ENCODE results near the genes CRCT1, LCE2D, LCE1C, SPRR2G and GATAD2B.

- PRO-cap, 5 experiments: peak in 4 of 5 experiments; most common minus-strand start chr1:152482389 (in 4)
- RAMPAGE, long total RNA, 2 experiments: no peak in any of the 2 experiments
- RRBS: no CpG with 5 or more reads among the region's 8 CpGs
These were observed 28.6 kb upstream of the LCE5A start for GRCh38 chr1:152481714-152482740.

- PRO-cap, 5 experiments: no peak in any of the 5 experiments
- RAMPAGE, long total RNA, 2 experiments: no peak in any of the 2 experiments
- RRBS: no CpG with 5 or more reads among the region's 11 CpGs
These were observed at the start of gene CRCT1 for GRCh38 chr1:152514231-152515115. Gene CRCT1, plus strand, starts transcription at chr1:152514482.

DNA sequence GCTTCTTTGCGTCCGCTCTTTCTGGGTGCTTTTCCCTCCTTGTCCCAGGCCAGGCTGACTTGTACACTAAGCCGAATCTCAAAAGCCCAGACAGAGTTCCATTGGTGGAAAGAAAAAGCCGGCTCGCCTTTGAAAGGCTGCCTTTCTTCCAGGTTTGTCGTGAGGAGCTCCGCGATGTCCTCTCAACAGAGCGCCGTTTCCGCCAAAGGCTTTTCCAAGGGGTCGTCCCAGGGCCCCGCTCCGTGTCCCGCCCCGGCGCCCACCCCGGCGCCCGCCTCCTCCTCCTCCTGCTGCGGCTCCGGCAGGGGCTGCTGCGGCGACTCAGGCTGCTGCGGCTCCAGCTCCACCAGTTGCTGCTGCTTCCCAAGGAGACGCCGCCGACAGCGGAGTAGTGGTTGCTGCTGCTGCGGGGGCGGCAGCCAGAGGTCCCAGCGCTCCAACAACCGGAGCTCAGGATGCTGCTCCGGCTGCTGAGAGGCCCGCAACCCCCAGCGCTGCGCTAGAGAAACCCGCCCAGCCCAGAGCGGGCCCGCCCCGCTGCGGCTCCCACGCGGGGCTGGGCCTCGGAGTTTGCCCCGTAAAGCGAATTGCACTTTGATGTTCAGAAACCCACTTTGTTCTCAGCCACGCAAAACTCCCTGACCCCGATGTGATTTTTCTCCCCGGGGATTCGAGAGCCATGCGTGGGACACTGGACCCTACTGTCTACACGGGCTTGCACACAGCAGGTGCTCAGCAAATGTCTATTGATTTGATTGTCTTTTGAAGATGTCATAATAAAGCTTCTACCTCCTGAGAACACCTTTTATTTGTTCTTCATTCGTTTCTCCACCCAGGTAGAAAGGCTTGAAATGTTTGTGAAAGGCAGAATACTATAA lies 1.2 kb downstream of the CRCT1 start:
- PRO-cap, 5 experiments: no peak in any of the 5 experiments
- RAMPAGE, long total RNA, 2 experiments: no peak in any of the 2 experiments
- RRBS: no CpG with 5 or more reads among the region's 54 CpGs

DNA sequence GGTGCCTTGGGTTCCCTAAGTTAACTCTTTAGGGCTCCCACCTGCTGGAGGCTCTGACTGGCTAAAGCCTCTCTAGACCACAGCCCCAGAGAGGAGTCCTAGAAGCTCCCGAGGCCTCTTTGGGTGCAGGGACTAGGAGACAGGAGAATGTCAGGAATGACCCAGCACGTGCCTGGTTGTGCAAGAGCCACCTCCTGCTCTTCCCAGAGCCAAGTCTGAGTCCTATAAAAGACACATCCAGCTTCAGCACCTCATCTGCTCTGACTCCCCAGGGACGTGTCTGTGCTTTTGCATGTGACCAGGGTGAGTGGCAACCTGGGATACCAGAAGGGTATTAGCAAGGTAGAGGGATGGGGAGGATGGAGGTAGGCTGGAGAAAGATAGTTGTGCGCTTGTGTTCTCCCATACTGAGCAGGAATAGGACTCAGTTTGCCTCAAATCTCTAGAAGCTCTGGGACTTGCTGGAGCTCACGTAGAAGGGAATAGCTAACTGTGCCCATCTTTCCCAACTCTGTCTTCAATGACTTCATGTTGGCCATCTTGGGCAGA lies at the start of gene LCE2D:
LCE2D (plus strand) TSS at position 254 of the 549 bp plus-strand sequence.
- PRO-cap, 5 experiments: no peak in any of the 5 experiments
- RAMPAGE, long total RNA, 2 experiments: no peak in any of the 2 experiments
- RRBS: no CpG with 5 or more reads among the region's 5 CpGs

DNA sequence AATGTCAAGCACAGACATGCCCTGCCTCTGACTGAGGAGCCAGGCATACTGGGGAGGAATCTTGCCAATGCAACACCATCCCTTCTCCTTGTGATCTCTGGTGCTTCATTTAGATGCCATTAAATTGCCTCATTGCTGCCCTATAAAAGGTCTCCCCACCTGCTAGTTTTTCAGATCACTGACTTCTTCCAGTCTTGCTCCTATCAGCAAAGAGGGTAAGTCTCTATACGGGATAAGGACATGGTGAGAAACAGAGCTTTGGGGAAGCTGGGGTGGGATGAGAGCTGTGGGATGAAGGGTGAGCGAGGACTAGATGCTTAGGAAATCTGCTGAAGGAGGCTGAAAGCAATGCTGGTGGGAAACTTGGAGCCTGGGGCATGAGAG lies 909 bp upstream of the C1orf68 start:
- PRO-cap, 5 experiments: no peak in any of the 5 experiments
- RAMPAGE, long total RNA, 2 experiments: no peak in any of the 2 experiments
- RRBS: no CpG with 5 or more reads among the region's 2 CpGs

DNA sequence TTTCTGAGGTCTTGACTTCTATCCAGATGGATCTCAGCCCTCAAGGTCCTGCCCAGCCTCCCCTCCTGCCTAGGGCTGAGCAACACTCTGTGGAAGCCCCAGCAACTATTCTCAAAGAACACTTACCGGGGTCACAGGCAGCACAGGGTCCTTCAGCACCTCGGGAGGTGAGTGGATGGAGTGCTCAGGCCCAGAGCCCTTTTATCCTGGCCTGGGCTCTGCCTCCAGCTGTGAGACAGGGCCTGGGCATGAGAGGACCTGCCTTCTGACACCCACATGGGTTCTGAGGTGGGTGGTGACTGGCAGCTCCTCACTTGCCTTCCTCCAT lies at the start of gene LCE1C:
LCE1C (minus strand) TSS at position 177 of the 328 bp plus-strand sequence.
- PRO-cap, 5 experiments: no peak in any of the 5 experiments
- RAMPAGE, long total RNA, 2 experiments: no peak in any of the 2 experiments
- RRBS: no CpG with 5 or more reads among the region's 2 CpGs

DNA sequence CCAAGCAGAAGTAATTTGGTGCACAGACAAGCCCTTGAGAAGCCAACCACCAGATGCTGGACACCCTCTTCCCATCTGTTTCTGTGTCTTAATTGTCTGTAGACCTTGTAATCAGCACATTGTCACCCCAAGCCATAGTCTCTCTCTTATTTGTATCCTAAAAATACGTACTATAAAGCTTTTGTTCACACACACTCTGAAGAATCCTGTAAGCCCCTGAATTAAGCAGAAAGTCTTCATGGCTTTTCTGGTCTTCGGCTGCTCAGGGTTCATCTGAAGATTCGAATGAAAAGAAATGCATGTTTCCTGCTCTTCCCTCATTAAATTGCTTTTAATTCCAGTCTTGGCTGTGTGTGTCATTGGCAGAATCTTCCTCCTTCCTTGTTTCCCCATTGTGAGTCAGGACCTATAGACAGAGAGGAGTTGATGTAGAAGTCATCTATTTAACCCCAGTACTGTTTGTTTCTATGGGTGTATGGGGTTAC lies 2.0 kb downstream of the SPRR3 start:
- PRO-cap, 5 experiments: no peak in any of the 5 experiments
- RAMPAGE, long total RNA, 2 experiments: no peak in any of the 2 experiments
- RRBS: no CpG with 5 or more reads among the region's 3 CpGs

DNA sequence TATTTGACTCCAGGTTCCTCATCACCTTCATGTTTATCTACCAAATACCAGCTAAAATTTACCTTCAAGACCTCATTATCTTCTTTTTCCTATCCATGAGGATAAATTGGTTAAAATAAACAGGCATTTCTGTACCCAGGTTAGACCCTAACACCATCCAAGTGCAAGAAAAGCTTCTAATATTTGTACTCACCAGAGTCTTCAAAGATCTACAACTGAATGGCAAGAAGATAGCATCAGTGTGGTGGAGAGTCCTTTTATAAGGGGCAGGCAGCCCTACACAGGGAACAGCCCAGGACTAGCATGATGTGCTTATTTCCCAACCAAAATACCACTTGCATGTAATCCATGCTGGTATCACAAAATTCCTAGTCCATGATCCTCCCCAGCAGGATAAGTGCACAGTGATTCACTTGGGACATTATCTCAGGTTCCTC lies at the start of gene SPRR2G:
SPRR2G (minus strand) TSS at position 232 of the 437 bp plus-strand sequence.
- PRO-cap, 5 experiments: no peak in any of the 5 experiments
- RAMPAGE, long total RNA, 2 experiments: no peak in any of the 2 experiments

DNA sequence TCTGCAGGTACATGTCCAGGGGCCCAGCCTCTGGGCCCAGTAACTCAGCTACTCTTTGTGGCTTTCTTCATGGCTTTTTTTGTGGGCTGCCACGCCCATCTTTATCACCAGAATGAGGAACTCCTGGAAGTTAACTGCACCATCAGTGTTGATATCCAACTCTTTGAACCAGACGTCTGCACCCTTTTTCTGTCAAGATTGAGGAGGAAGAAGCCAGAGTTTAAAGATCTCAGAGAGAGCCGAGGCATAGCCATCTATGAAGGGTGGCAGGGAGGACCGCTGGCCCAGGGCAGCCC lies 870 bp downstream of the S100A8 start:
- PRO-cap, 5 experiments: no peak in any of the 5 experiments
- RAMPAGE, long total RNA, 2 experiments: no peak in any of the 2 experiments
- RRBS: no CpG with 5 or more reads among the region's 4 CpGs

DNA sequence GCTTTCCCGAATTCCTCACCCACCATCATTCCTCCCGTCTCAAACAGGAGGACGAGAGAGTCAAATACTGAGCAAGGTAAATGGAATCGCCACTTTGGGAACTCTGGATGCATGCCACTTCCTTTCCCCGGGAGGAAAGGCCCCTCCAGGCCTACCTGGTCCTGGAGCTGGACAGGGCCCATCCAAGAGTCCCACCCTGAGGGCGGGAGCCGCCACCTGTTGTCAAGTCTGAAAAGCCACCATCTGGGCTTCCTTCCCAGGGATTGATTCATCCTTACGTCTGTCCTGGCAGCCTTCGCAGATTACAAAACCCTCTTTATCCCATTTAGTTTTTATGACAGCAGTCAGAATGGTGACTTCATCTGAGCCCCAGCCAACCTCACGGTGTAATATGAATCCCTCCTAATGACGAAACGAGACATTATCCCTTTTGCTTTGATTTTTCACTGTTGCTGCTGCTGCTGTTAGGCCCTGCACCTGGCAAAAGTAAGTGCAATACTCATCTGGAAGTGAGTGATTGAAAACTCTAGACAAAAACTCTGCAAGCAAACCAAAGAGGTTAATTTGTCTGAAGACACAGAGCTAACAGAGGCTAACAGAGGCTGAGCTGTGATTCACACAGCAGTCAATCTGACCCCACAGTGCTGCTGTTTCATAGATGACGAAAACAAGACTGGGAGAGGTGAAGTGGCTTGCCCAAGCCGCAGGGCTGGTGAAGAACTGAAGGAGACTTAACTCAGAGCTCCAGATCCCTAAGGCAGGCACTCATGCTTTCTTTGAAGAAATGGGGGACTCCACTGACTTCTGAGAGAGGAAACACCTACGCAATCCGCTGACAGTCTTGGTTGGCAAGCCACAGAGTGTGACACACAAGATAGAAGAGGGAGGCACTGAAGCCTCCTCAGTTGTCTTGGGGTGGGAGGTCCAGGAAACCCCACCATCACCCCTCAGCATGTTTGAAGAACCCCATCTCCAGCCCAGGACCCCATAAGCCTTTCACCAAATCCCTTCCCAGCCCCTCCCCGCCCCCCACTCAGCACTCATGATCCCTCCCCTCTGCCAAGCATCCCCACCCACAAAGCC lies 30.0 kb upstream of the S100A7 start:
- PRO-cap, 5 experiments: no peak in any of the 5 experiments
- RAMPAGE, long total RNA, 2 experiments: no peak in any of the 2 experiments
- RRBS: no CpG with 5 or more reads among the region's 17 CpGs

- PRO-cap, 5 experiments: no peak in any of the 5 experiments
- RAMPAGE, long total RNA, 2 experiments: no peak in any of the 2 experiments
- RRBS: no CpG with 5 or more reads among the region's 1 CpG
These were observed 723 bp upstream of the S100A16 start for GRCh38 chr1:153613699-153614021.

DNA sequence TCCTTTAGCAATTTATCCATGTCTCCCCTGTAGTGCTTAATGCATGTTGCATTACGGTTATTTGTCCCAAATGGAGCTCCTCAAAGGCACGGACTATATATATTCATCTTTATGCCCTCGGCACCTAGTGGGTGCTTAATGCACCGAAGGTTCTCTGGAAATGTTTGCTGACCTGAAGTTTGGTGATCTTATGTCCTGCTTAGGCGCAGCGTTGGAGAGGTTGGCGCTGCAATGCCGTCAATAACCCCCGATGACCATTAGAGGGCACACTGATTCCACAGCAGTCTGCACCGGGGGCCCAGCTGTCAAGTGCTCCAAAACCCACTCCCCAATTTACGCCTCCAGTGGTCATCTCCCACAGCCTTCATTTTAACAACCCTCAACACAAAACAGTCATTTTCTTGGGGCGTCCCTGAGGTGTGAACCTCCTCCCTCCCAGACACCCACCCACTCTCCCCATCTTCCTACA lies 848 bp upstream of the NPR1 start:
- PRO-cap, 5 experiments: no peak in any of the 5 experiments
- RAMPAGE, long total RNA, 2 experiments: no peak in any of the 2 experiments
- RRBS: no CpG with 5 or more reads among the region's 12 CpGs

DNA sequence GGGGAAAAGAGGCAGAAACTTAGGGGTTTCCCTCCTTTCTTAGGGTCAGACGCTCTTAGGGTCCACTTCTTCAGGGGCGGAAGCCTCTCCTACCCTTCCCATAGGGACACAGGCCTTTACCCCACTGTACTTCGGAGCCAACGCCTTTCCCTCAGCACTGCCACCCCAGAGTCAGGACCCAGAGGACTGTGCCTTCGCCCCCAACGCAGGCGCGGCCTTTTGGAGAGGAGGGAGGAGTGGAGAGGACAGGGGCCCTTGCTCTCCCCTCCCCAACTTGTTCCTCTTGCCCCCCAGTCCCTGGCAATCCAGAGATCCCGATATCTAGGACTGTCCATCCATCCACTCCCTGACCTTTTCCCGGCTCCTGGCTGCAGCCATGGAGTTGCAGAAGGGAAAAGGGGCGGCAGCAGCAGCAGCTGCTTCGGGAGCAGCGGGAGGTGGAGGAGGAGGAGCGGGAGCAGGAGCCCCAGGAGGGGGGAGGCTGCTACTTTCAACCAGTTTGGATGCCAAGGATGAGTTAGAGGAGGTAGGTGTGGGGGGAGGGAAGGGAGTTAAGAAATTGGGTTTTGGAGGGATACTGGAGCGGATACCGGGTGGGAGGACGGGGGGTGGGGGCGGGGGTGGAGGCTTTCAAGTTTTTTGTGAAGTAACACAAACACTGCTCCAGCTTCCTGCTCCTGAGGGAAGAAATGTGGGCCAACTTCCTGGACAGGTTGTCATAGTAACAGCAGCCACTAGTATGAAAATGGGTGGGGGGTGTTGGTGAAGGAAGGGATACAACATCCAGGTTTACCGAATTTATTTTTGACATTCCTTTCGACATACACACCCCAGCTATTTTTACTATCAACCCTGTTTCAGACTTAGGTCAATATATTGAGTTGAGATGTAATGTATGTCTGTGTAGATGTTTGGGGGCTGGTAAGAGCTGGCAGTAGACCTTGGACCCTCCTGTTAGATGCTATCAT lies 693 bp downstream of the INTS3 start:
- PRO-cap, 5 experiments: no peak in any of the 5 experiments
- RAMPAGE, long total RNA, 2 experiments: no peak in any of the 2 experiments
- RRBS: no CpG with 5 or more reads among the region's 20 CpGs

GRCh38 chr1:153768209-153768747 lies 6.9 kb upstream of the SLC27A3 start:
- PRO-cap, 5 experiments: peak in 5 of 5 experiments; most common plus-strand start chr1:153768546 (in 3); most common minus-strand start chr1:153768379 (in 5)
- RAMPAGE, long total RNA, 2 experiments: no peak in any of the 2 experiments
- RRBS: no CpG with 5 or more reads among the region's 2 CpGs

DNA sequence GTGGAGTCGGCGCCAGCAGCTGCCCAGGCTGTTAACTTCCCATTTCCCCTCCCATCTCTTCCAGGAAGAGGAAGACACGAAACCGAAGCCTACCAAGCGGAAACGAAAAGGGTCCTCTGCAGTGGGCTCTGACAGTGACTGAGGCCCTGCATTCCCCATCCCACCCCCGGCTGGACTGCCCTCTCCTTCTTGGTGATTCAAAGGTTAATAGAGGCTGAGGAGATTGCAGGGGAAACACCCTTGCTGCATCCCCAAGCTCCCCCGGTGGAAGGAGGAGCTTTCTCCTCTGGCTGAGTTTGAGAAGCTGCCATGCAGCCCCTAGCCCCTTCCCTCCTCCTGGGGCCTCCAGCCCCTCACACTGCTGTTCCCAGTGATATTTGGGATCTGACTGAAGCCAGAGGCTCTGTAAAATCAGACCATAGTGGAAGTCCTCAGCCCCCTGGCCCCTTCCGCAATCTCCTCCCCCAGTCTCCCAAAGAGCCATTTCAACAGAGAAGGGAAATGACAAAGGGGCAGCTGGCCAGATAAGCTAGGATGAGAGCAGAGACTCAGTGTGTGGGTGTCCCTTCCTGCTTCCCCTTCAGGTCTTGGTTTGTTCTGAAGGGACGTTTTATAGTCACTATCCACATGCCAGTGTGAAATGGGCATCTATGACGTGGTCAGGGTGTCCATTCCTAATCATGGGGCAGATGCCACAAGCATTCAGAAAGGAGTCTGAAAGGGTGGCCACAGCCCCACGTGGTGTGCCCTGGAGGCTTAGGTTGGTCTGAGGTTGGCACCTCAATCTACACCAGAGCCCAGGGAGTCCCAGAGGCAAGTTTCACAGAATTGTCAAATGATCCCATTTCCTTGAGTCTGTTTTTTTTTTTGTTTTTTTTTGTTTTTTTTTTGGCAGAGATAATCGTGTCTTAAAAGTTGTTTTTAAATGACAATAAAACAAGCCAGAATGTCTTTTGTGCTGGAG lies 1.8 kb upstream of the SLC27A3 start:
- PRO-cap, 5 experiments: peak in 2 of 5 experiments; most common plus-strand start position 705 of the sequence (in 2); most common minus-strand start position 582 of the sequence (in 1)
- RAMPAGE, long total RNA, 2 experiments: no peak in any of the 2 experiments
- RRBS: 34% methylated on average over 2 of the region's 13 CpGs

GRCh38 chr1:153777495-153778265 lies 2.5 kb downstream of the SLC27A3 start:
- PRO-cap, 5 experiments: peak in 3 of 5 experiments; most common plus-strand start chr1:153777898 (in 2); most common minus-strand start chr1:153777795 (in 1)
- RAMPAGE, long total RNA, 2 experiments: no peak in any of the 2 experiments
- RRBS: 89% methylated on average over 2 of the region's 21 CpGs

- PRO-cap, 5 experiments: peak in 3 of 5 experiments; most common plus-strand start chr1:153790537 (in 3); most common minus-strand start chr1:153790362 (in 2)
- RAMPAGE, long total RNA, 2 experiments: no peak in any of the 2 experiments
- RRBS: 69% methylated on average over 3 of the region's 31 CpGs
These were observed 15.0 kb downstream of the SLC27A3 start for GRCh38 chr1:153789868-153790947.

- PRO-cap, 5 experiments: no peak in any of the 5 experiments
- RAMPAGE, long total RNA, 2 experiments: no peak in any of the 2 experiments
- RRBS: no CpG with 5 or more reads among the region's 16 CpGs
These were observed 34.0 kb downstream of the GATAD2B start for GRCh38 chr1:153888475-153889445.

GRCh38 chr1:153921996-153923016 lies at the start of gene GATAD2B:
Gene GATAD2B, minus strand, starts transcription at chr1:153922972.
- PRO-cap, 5 experiments: peak in 5 of 5 experiments; most common minus-strand start chr1:153922972 (in 5)
- RAMPAGE, long total RNA, 2 experiments: no peak in any of the 2 experiments
- RRBS: 2% methylated on average over 31 of the region's 91 CpGs

GRCh38 chr1:153944315-153944956 lies 2.1 kb downstream of the DENND4B start:
- PRO-cap, 5 experiments: peak in 4 of 5 experiments; most common plus-strand start chr1:153944595 (in 4)
- RAMPAGE, long total RNA, 2 experiments: no peak in any of the 2 experiments
- RRBS: no CpG with 5 or more reads among the region's 6 CpGs